Colic lymph node (tissue), 1 donor: ENCODE measurements around the gene RGS6.

GRCh38 chr14:71678670-71679342 is 253.4 kb upstream of the RGS6 start:
- PRO-cap, result no peak

GRCh38 chr14:71931872-71932864 is at the start of gene RGS6:
Gene RGS6 (plus strand): TSS chr14:71932429.
- PRO-cap, result no peak

- PRO-cap, result unidirectional peak, minus-strand start at chr14:72519226
Measured at GRCh38 chr14:72519050-72519819, 374.7 kb downstream of the DPF3 start.

DNA sequence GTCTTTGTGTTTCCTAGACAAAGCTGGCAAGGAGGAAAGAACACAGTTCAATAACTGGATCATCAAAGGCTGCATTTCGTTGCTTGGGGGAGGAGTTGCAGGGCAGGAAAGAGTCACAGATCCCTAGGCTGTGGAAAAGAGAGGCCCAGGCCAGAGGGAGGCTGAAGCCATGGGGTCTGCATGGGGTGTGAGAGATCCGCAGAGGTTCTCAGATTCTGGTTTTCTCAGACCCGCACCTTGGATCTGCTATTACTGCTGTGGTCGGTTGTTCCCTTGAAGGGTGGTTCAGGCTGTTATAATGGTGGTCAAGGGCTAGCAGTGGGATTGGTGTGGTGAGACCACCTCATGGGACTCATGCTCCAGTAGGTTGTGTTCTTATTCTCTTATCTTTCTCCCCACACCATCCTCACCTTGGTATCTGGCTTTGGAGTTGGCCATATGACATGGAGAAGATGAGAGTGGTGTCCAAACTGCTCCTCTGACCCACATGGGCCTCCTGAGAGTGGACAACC is 364.8 kb downstream of the DPF3 start:
- PRO-cap, result no peak

- PRO-cap, result no peak
Measured at GRCh38 chr14:72559670-72560097, 334.2 kb downstream of the DPF3 start.

DNA sequence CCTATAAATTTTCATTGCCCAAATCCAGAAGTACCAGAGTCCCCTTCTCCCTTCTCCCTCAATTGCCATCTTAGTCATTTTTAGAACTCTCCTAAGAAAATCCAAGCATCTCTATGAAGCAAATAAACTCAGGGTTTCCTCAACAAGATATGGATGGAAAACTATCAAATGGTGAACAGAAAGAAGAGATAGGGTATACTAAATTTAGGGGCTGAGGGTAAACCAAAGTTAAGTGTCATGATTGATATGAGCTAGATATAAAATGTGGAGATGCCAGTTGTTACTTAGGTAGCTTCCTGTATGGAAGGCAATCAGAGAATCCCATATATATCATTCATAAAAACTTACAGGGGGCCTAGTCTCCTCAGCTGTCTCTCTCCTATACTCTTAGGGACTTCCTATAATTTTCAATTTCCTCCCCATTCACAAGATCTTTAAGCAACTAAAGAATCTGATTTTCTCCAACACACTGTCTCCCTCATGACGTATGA is 217.9 kb downstream of the DPF3 start:
- PRO-cap, result no peak

DNA sequence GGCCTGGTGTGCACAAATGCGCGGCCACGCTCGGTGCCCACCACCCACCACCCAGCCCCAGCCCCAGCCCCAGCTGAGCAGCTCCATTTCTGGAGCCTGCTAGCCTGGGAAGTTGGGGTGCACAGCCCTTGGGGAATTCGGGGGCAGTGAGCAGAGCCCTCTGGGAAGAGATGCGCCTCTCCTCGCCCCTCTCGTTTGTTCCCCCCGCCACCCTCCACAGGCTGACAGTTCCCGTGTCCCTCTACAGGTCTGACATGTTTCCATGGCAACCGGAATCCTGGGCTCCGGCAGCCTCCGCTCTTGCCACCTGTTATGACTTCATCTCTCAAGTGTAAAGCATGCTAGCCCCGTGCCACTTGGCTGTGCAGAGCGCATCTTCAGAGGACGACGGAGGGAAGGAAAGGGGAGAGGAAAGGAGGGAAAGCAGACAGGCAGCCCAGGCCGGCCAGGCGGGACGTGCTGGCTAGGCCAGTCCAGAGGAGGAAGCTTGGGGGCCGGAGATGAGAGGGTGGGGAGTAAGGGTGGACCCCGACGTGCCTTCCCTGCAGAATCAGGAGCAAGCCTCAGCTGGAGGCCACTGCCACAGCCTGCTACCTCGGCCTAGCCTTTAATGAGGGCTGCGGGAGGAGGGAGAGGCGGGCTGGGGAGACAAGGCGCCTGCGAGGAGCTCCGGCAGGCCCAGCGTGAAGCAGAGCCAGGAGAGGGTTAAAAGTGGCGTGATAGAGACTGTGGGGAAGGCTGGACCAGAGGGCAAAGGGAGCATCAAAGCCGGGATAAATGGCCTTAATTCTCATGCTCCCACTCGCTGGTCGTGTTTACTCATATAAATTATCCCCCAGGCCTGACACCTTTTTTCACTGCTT is 214.3 kb downstream of the DPF3 start:
- PRO-cap, result no peak

GRCh38 chr14:72894444-72895268 is 755 bp upstream of the DPF3 start:
- PRO-cap, result no peak

- PRO-cap, result no peak
Measured at GRCh38 chr14:72959930-72960129, 33.6 kb downstream of the DCAF4 start.

DNA sequence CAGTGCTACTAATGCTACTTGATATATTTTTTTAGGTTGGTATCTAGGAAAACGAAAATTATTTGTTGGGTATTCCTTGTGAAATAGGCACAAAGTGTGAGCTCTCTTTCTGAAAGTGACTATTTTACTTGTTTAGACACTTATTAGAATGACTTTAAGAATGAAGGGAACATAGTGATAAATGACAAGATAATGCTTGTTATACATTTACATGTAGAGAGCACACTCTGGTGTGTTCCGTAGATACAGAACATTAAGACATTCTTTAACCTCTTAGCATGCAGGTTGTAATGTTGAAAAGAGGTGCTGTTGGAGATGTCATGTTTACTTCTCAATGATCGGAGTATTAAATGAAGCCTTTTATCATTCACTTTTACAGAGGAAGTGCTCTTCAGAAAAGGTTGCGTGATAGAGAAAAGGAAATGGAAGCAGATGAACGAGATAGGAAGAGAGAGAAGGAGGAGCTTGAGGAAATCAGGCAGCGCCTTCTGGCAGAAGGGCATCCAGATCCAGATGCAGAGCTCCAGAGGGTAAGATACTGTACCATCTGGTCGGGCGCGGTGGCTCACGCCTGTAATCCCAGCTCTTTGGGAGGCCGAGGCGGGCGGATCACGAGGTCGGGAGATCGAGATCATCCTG is 27.2 kb upstream of the PSEN1 start:
- PRO-cap, result no peak

DNA sequence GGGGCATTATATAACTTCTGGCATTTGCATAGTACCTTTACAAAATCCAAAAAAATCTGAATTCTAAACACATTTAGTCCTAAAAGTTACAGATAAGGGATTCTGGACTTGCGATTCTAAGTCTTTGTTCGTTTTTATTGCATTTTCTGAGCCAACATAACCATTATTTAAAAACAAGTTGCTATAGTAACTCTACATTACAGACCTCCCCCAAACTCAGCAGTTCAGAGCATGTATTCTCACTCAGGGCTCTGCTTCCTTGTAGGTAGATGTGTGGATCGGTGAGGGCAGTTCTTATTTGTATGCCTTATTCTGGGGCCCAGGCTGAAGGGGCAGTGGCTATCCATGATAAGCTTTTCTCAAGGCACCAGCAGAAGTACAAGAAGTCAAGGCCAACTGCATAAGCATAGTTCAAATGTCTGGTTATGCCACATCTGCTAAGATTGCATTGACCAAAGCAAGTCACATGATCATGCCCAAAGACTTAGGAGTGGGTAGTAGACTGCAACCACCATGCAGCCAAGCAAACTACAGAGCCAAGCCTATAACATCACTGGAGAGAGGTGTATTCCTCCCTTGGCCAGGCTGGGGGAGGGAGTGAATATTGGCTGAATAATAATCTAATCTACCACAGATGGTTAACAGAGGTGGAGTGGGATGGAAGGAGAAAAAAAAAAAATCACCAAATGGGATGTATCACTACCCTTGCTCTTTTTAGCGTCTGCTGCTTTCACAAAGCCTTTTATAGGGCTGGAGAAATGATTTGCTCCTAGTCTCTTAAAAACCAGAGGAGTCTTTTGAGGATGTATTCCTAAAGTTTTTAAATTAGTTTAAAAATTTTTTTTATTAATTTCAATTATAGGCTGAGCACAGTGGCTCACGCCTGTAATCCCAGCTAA is 4.6 kb downstream of the PSEN1 start:
- PRO-cap, result no peak

DNA sequence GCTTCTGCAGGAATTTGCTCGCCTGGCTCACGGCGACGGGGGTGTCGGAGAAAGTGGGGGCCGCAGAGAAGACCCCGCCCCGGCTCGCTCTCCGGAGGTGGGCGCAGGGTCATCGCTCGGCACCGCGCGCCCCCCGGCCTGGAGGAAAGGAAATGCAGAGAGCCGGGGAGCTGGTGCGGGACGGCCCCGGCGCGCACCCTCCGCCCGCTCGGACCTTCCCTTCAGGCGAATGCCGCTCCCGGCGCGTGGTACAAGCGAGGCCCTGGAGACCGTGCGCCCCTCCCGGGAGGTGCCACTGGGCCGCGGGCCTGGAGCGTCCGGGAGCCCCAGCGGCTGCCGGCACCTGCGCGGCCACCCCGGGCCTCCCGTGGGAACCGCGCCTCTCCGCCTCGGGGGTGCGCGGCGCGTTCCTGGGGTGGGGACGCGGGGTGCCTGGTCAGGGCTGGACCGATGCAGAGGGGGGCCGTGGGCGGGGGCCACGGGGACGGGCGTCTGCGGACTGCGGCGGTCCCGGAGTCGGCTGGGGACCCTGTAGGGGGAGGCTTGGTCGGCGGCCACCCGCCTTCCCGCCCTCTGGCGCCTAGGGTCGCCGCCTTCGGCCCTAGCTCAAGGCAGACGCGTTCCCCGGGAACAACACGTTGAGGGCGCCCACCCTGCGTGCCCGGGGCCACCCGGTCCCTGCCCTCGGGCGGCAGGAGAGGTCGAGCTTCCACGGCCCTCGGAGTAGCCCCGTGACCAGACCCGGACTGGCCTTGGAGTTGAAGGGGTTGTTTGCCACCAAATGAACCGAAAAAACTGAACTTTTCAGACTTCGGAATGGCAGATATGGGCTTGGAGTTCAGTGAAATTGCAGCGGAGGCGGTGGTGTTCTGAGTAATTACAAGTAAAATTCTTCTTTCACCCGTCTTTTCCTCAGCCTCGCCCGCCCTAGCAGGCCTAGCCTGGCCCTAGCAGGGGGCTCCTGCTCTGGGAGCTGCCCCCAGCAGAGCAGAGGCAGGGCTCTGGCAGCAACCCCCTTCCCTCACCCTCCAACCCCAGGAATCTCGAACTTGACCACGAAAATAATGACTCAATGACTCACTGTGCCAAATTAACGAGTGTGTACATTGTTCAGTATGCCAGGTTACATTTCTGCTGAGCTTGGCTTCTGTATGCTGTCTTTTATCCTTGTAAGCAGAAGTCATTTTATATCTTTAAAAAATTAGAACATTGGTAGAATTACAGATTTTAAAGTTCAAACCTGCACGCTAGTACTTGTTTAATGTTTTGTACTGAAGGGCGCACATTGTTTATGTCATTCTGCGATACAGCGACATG is 807 bp downstream of the PAPLN start:
- PRO-cap, result no peak

- PRO-cap, result unidirectional peak, minus-strand start at chr14:73465951
Measured at GRCh38 chr14:73465562-73466367, 7.4 kb upstream of the NUMB start.

DNA sequence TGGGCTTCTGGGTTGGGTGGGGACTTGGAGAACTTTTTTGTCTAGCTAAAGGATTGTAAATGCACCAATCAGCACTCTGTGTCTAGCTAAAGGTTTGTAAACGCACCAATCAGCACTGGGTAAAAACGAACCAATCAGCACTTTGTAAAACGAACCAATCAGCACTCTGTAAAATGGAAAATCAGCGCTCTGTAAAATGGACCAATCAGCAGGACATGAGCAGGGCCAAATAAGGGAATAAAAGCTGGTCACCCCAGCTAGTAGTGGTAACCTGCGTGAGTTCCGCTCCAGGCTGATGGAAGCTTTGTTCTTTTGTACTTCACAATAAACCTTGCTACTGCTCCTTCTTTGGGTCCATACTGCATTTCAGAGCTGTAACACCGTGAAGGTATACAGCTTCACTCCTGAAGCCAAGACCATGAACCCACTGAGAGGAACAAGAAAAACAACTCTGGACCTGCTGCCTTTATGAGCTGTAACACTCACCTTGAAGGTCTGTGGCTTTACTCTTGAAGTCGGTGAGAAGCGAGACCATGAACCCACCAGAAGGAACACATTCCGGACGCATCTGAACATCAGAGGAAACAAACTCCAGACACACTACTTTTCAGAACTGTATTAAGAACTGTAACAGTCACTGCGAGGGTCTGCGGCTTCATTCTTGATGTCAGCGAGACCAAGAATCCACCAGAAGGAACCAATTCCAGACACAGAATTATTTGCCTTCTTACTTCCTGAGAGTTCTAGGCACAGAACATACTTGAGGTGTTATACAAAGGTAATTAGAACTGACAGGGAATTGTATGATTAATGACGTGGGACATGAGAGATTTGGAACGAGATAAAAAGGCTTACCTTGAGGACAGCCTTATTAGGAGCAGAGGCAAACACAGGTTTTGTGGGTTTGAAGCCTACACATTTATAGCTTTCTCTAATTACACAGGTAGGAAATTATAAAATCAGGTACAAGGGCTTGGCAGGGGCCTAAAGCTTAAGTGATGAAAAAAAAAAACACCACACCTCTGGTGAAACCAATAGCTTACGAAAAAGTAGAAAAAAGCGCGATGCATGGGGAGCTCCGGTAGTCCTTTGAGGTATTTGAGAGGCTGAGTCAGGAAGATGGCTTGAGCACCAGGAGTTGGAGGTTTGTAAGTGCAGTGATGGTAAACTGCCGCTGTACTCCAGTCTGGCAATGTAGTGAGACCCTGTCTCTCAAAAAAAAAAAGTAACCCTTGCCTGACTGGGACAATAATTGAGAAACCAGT is 1.2 kb upstream of the ACOT2 start:
- PRO-cap, result no peak

GRCh38 chr14:73588674-73589011 is 3.0 kb upstream of the ACOT4 start:
- PRO-cap, result no peak

GRCh38 chr14:73717654-73717963 is 3.4 kb upstream of the PNMA1 start:
- PRO-cap, result no peak

GRCh38 chr14:73724352-73724666 is 10.1 kb upstream of the PNMA1 start:
- PRO-cap, result no peak

GRCh38 chr14:73737880-73738295 is 22.2 kb downstream of the MIDEAS start:
- PRO-cap, result no peak

DNA sequence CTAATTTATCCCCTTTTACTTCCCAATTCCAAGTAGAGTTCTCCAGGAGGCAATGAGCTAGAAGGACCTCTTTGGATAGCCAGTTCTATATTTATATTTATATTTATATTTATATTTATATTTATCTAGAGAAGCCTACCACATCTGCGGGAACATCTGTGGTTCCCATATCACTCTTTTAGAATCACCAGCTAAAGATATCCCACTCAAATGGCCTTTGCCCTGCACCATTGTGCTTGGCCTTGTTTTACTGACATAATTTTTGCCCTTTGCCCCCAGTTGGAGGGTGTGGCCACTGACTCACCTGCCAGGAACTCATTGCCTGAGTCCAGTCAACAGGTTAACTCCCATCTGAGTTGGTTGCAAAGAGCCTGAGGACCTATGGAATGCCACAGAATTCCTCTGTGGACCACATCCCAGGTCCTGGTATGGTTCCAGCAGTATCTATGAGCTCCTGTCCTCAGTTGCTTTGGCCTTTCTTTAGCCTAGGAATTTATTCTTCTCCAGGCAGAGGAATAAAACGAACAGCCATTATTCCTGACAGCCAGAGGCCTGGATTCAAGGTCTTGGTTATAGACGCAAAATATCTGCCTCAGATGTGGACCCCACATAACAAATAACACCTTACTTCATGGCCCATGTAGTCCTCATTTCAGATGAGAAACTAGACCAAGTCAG is 35.9 kb upstream of the MIDEAS start:
- PRO-cap, result no peak

- PRO-cap, result no peak
Measured at GRCh38 chr14:73816400-73816762, 35.2 kb upstream of the PTGR2 start.